ENCODE data around the genes CD320 and MARCHF2.

DNA sequence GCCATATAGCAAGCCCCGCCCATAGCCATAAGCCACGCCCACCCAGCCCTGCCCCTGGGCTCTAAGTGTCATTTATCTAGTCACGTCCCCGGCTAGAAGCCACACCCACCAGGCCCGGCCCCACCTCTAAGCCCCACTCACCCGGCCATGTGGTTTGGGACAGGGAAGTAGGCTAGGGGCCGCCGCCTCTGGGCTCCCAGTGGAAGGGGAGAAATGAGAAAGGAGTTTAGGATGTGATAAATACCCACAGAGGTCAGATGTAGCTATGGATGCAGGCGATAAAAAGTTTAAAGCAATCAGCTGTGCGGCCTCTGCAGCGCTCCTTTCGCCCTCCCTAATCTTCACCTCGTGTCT, 1.8 kb upstream of the CCL25 start:
- PRO-cap: no peak

GRCh38 chr19:8161080-8161706, 11.8 kb upstream of the FBN3 start:
- PRO-cap: no peak

GRCh38 chr19:8196592-8196995, 12.6 kb upstream of the CERS4 start:
- PRO-cap: no peak

DNA sequence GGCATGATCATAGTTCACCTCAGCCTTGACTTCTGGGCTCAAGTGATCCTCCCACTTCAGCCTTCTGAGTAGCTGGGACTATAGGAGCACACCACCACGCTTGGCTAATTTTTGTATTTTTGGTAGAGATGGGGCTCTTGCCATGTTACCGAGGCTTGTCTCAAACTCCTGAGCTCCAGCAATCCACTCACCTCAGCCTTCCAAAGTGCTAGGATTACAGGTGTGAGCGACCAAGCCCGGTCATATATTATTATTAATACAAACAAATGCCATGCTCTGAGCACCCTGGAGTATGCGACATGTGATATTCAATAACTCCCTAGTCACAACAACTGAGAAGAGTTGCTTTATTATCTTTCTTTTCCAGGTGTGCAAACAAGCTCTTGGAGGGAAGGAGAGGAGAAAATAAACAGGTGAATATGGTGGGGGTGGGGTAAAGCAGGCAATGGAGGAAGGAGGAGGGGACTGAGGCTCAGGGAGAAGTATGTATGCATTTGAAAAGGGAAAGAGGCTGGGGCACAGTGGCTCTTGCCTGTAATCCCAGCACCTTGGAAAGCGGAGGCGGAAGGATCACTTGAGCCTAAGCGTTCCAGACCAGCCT, 2.7 kb upstream of the CERS4 start:
- PRO-cap: no peak

- PRO-cap: no peak
These were observed 37.2 kb downstream of the CERS4 start for GRCh38 chr19:8246323-8246863.

DNA sequence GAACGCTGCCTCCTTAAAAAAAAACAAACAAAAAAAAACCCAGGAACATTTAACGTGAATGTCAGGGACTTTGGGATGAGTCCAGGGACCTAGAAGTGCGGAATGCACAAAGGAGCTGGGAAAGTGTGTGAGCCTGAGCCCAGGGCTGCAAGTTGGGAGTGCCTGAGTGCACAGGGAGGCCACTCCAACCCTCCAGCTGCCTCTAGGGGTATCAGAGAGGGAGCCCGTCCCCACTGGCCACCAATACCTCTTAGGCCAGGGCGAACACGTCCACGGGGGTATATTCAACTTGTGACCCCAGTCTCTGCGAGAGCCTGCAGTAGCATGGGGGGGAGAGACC, 866 bp downstream of the CD320 start:
- PRO-cap: no peak

DNA sequence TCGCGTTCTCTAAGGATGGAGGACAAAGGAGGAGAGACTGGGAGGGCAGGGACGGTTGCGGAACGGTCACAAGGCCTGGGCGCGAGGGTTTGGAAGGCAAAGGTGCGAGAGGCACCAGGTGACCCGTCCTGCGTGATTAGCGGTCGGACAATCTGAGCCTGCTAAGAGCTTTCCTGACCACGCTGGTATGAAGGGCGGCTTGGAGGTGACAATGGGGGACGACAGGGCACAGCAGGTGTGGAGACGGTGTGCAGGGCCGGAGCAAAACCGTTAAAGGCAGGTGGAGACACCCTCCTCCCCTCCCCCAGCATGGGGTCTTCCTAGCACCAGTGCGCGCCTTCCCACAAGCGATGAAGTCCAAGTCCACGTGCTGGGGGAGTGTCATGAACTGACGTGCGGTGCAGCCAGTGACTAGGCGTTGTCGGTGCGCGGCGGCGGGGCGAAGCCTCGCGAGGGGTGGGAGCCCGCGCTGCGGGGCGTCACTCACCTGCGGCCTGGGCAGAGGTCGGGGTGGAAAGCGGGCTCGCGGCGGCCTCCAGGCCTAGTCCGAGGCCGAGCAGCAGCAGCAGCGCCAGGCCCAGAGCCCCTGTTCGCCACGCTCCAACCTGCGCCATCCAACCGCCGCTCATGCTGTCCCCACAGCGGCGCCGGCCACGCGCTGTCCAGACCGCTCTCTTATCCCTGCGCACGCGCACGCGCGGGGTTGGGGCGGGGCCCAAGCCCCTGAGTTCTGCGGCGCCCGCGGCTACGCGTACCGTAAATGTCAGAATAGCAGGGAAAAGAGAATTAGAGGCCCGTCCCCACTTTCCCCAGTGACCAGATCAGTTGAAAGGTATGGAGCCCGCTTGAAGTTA, at the start of gene CD320:
CD320 (minus strand) TSS at position 697 of the 854 bp plus-strand sequence.
- PRO-cap: bidirectional peak, plus-strand start at position 482 of the sequence, minus-strand start at position 259 of the sequence; unidirectional peak, minus-strand start at position 691 of the sequence

DNA sequence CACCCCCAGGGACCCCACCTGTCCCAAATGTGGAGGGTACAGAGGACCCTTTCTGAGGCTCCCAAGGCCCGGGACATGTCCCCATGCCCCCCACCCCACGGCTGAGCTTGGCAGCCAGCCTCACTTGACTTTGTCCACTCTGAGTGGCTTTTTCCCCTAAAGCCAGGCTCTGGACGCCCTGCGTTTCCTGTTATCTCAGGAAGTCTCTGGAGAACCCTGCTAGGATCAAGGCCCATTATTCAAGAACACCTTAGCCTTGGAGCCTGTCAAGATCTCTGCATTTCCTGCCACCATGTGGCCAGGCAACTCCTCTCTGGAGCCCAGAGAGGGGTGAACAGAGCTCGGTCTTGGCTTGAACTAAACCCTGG, 4.3 kb downstream of the NDUFA7 start:
- PRO-cap: no peak

DNA sequence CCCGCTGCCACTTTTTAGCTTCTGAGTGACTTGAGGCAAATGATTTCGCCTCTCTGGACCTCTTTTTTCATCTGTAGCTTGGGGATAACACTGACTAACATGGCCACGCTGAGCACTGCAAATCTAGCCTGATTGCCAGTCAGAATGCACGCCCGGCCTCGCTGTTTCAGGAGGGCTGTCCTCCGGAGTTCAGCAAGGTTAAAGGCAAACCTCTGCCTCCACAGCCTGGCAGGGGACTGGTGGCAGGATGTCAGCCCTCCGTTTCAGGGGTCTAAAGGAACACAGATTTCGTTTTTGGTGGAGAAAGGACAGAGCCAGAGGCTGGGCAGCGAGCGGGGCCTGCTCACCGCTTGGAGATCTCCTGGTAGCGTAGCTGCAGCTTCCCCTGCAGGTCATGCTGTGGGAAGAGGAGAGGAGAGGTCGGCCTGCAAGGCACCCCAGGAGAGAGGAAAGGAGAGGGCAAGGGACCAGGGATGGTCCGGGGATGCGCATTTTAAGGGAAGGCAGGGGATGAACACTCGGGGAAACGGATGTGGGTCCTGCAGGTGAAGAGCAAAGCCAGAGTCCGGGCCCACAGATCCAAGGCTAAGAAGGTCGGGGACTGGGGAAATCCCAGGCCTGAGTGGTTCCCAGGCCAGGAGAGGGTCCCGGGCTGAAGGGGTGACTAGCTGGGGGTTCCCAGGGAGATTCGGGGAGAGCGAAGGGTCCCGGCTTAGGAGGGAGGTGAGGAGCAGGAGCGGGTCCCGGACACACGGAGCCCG, 485 bp downstream of the NDUFA7 start:
- PRO-cap: no peak

DNA sequence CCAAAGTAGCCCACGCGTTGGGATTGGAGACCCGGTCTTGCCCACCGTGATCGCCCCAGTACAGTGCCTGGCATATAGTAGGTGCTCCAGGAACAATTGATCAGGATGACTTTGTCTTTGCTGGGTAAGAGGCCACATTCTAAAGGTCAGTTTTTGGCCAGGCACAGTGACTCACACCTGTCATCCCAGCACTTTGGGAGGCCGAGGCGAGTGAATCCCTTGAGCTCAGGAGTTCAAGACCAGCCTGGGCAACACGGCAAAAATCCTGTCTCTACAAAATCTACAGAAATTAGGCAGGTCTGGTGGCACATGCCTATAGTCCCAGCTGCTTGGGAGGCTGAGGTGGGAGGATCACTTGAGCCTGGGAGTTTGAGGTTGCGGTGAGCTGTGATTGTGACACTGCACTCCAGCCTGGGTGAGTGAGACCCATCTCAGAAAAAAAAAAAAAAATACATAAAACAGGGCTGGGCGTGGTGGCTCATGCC, 3.6 kb upstream of the ANGPTL4 start:
- PRO-cap: no peak

DNA sequence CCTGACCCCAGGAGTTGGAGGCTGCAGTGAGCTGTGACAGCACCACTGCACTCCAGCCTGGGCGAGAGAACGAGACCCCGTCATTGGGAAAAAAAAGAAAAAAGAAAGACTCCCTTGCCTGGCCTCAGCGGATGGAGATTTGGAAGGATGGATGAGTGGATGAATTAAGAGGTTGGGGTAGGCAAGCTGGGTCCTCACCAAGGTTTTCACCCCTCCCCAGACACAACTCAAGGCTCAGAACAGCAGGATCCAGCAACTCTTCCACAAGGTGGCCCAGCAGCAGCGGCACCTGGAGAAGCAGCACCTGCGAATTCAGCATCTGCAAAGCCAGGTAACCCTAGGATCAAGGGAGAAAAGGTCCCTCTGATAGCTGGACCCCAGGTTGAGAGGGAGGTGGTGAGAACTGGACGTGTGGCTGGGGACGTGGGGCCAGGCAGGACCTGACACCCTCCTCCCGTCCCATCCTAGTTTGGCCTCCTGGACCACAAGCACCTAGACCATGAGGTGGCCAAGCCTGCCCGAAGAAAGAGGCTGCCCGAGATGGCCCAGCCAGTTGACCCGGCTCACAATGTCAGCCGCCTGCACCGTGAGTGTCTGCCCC, 1.9 kb downstream of the ANGPTL4 start:
- PRO-cap: no peak

GRCh38 chr19:8403184-8404357, 9.5 kb upstream of the MARCHF2 start:
- PRO-cap: no peak

- PRO-cap: bidirectional peak, plus-strand start at chr19:8413333, minus-strand start at chr19:8412994
These were observed at the start of gene MARCHF2 for GRCh38 chr19:8412827-8413735. Gene MARCHF2 (plus strand): TSS chr19:8413305.

DNA sequence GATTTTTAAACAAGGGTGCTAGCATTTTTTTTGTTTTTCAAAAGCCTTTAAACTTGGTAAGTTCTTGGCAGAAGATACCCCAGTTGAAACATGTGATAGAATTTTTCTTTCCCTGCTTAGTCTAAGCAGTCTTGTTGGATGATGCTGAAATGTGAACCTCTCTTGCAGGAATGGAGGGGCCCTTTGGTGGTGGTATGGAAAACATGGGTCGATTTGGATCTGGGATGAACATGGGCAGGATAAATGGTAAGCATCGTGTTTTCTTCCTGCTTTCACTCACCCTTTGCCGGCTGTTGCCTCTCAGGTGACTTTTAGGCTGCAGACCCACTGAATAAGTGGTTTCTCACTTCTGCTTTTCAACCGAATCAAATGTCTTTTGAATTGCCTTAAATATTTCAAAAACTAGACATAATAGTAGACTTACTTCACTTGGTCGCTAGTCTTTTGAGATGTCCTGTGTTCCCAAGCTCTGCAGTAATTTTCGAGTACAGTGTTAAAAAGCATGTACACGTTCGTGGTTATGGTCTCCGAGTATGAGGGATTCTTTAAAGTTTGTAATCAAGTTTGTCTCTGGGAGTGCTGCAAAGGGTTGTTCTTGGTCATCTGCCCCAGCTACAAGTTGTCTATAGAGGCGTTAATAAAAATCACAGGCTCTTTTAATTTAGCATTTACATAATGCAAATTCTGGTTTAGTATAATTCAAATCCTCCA, 28.3 kb downstream of the PRAM1 start:
- PRO-cap: no peak

DNA sequence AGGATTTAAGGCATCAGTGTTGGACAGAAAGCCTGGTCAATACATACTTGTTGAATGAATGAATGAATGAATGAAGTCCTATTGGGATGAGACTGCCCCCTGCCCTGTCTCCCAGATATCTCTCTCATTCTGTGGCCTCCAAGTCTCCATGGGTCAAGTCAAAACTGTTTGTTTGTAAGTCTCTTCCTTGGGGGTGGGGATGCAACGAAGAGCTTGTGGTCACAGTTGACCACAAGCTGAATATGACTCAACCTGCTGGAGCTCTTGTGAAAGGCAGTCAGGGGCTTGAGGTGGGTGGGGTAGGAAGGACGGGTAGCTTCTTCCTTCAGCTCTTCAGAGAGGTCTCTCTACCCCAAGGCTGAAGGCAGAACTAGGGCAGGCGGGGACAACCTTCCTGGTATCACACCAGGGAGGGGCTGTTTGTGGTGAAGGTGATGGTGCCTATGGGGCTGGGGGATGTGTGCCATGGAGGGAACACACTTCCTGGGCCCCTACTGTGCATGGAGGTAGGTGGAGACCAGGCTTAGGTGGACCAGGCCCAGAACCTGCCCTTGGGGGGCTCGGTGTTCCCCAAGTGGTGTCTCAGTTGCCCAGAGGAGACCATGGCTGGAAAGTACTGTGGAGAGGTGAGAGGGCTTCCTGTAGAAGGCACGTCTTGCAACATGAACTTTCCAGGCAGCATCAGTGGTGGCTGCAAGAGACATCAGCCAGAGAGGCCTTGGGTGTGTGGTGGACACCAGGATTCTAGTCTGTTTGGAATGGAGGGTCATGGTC, 8.0 kb downstream of the MYO1F start:
- PRO-cap: no peak

DNA sequence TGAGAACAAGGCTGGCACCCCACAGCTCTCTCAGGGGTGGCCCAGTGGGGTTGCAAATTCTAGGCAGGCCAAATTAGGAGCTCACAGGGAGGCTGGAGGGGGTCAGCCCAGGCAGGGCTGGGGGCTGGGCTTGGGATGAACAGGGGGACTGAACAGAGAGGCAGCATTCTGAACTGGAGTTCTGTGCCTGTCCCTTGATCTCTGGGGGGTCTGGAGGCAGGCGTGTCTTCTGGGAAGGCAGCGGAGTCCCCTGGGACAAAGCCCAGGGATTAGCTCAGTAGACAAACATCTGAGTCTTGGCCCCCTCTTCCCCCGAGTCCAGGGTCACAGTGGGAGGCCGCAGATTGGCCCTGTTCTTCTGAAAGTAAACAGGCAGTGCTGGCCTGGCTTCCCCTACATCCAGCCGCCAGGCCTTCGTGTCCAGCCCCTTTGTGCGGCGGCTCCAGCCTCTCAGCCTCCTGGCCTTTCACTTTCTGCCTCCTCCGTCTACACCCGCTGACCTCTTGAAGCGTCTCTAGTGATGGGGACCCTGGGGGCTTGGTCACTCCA, 912 bp downstream of the NFILZ start:
- PRO-cap: no peak

- PRO-cap: no peak
These were observed 9.2 kb downstream of the ZNF317 start for GRCh38 chr19:9149289-9149851.

GRCh38 chr19:9323232-9323685, 720 bp upstream of the ZNF559 start:
- PRO-cap: no peak

DNA sequence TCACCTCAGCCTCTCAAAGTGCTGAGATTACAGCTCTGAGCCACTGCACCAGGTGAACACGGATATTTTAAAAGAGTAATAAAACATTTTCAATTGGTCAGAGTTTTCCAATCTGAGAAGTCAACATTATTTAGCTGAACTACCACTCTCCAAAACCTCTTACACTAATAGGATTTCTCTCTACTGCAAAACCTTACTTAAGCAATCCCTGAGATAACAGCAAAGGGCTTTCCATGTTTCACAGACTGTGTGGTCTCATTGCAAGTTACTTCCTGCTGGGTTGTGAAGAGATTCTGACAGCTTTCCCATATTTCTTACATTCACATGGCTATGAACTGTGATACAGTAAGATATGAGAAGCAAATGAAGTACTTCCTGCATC, 24.0 kb downstream of the ZNF266 start:
- PRO-cap: no peak

GRCh38 chr19:9418511-9419081, 16.8 kb downstream of the ZNF266 start:
- PRO-cap: no peak